ENCODE data around the gene CR1L.

GRCh38 chr1:207058812-207059377 lies 5.8 kb downstream of the PFKFB2 start:
- PRO-cap: no peak
- RRBS, 2 experiments: no CpG with 5 or more reads among the region's 4 CpGs

GRCh38 chr1:207241094-207242061 lies 80.1 kb upstream of the CD55 start:
- PRO-cap: no peak
- RRBS, 2 experiments: no CpG with 5 or more reads among the region's 5 CpGs

DNA sequence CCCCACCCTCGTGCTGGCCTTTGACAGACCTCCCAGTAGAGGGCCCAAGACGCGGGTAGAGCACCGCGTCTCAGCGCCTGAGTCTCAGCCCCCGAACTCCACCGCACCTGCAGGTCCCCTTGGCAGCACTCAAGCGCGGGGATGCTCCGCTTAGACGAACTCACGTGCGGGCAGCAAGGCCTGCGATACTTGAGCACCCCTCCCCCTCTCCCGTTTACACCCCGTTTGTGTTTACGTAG lies 410 bp upstream of the CD55 start:
- PRO-cap: no peak
- RRBS, 2 experiments: no CpG with 5 or more reads among the region's 18 CpGs

GRCh38 chr1:207327204-207328273 lies 6.1 kb downstream of the CD55 start:
- PRO-cap: no peak
- RRBS, 2 experiments: no CpG with 5 or more reads among the region's 8 CpGs

DNA sequence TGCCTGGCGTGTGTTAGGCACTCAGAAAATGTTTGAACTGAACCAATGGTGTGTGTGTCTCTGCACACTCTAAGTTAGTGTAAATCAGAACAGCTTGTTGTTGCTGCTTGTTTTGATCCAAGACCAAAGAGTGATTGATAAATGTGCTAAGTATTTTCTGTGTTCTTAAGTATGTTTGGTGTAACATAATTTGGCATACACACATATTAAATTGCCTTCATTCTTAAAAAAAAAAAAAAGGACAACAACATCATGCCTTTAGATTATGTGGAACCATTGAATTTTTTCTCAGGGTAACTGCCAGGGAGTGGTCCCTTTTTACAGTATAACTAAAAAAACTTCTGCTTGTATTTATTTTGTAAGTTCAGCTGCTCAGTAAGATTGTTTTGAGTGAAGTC lies 8.6 kb downstream of the CD55 start:
- PRO-cap: no peak
- RRBS, 2 experiments: no CpG with 5 or more reads among the region's 1 CpG

- PRO-cap: no peak
- RRBS, 2 experiments: no CpG with 5 or more reads among the region's 7 CpGs
Observed at GRCh38 chr1:207335567-207336471, 14.3 kb downstream of the CD55 start.

- PRO-cap: unidirectional peak, plus-strand start at chr1:207337413
- RRBS, 2 experiments: no CpG with 5 or more reads among the region's 5 CpGs
Observed at GRCh38 chr1:207336472-207337702, 15.4 kb downstream of the CD55 start.

GRCh38 chr1:207644635-207645664 lies at the start of gene CR1L:
Gene CR1L (plus strand): TSS chr1:207645133.
- PRO-cap: no peak
- RRBS, 2 experiments: under 1 to 3% methylated on average over 19 of the region's 72 CpGs

DNA sequence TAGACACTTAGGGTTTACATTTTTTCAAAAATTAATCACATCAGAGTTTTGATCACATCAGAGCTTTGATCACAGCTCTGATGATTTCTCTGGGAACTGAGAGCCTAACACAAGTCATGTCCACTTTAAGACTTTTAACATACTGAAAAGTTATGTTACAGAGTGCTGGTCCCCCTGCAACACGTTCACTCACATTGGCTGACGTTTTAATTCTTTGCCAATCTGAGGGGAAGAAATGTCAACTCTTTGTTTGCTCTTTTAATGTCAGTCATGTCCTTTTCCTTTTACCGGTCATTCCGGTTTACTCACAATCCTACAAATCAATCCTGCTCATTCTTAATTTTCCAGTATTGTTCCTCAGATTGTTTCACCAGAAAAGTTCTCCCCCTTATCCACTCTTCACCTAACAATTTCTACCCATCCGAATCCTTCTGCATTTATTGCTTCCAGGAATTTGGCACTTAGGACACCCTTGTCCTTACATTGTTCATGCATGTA lies 956 bp upstream of the CD46 start:
- PRO-cap: no peak
- RRBS, 2 experiments: no CpG with 5 or more reads among the region's 5 CpGs

- PRO-cap: no peak
- RRBS, 2 experiments: no CpG with 5 or more reads among the region's 6 CpGs
Observed at GRCh38 chr1:207809832-207810722, 58.2 kb downstream of the CD46 start.

- PRO-cap: no peak
- RRBS, 2 experiments: 98% methylated on average over 3 of the region's 17 CpGs; no CpG with 5 or more reads in 1 of the 2 experiments
Observed at GRCh38 chr1:207821584-207822111, 69.8 kb downstream of the CD46 start.

GRCh38 chr1:207863071-207863610 lies 47.8 kb downstream of the CD34 start:
- PRO-cap: no peak
- RRBS, 2 experiments: no CpG with 5 or more reads among the region's 3 CpGs

DNA sequence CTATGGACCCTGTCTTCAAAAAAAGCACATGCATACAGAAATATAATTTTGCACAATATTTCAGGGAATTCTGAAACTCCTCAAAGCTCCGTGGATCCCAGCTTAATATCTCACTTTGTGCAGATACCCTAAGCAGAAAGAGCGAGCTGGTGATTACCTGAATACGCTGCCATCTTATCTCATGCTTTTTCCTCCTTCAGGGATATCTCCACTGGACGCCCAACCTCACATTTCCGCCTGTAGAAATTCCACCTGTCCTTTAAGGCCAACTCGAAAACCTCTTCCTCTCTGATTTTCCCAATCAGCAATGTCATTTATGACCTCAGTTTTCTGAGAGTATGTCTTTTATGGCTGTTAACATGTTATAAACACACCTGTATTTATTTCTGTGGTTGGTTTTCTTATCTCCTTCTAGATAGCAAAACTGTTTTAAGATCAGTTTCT lies 41.1 kb downstream of the CD34 start:
- PRO-cap: no peak
- RRBS, 2 experiments: no CpG with 5 or more reads among the region's 6 CpGs

GRCh38 chr1:207907925-207908958 lies 2.7 kb downstream of the CD34 start:
- PRO-cap: no peak
- RRBS, 2 experiments: no CpG with 5 or more reads among the region's 8 CpGs

- PRO-cap: no peak
- RRBS, 2 experiments: no CpG with 5 or more reads among the region's 4 CpGs
Observed at GRCh38 chr1:207992509-207992895, 81.6 kb upstream of the CD34 start.

DNA sequence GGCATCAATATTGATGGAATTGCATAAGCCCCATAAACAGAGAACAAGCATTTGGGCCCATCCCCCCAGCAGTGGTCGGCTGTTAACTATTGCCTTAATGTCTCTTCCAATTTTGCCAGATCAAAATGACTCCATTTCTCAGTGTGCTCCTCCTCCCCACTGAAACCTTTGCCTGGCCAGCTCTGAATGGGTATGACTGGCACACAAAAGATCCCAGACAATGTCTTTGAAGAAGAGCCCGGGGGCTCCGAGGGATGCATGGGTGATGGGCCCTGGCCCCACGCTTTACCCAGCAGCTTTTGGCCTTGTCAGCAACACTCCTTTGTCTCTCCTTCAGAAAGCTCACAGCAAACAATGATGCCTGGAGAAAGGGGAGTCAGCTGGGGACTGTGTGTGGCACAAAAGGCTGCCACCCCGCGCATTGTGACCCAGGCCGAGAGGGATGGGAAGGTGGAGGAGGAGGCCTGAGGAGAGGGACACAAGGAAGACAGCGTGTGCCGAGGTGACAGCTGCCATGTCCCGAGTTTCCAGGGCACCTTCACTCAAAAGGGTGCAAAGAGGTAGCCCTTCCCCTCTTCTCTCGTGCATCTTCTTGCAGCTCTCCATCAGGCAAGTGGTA lies 45.9 kb downstream of the PLXNA2 start:
- PRO-cap: no peak
- RRBS, 2 experiments: no CpG with 5 or more reads among the region's 11 CpGs

GRCh38 chr1:208204091-208204920 lies 39.9 kb downstream of the PLXNA2 start:
- PRO-cap: no peak
- RRBS, 2 experiments: no CpG with 5 or more reads among the region's 6 CpGs

GRCh38 chr1:208227381-208227735 lies 16.8 kb downstream of the PLXNA2 start:
- PRO-cap: no peak
- RRBS, 2 experiments: no CpG with 5 or more reads among the region's 3 CpGs

GRCh38 chr1:208233371-208234078 lies 10.7 kb downstream of the PLXNA2 start:
- PRO-cap: no peak
- RRBS, 2 experiments: no CpG with 5 or more reads among the region's 9 CpGs

DNA sequence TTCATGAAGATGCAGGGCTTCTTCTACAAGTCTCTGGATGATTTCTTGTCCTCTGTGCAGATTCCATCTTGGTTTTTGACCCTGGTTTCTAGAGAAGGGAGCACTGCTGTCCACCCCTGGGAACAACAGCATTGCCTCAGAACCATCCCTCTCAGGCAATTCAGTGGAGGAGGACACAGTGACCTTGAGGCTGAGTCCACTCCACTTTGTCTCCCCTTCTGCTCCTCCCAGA lies 11.7 kb upstream of the PLXNA2 start:
- PRO-cap: no peak

Data from astrocyte (in vitro differentiated cells and primary cell).